HT-29 (cell line): ENCODE results near the genes PLEKHG7 and PLXNC1.

- RAMPAGE, long total RNA = no peak
Observed at GRCh38 chr12:92416539-92416839, 270.8 kb upstream of the BTG1 start.

DNA sequence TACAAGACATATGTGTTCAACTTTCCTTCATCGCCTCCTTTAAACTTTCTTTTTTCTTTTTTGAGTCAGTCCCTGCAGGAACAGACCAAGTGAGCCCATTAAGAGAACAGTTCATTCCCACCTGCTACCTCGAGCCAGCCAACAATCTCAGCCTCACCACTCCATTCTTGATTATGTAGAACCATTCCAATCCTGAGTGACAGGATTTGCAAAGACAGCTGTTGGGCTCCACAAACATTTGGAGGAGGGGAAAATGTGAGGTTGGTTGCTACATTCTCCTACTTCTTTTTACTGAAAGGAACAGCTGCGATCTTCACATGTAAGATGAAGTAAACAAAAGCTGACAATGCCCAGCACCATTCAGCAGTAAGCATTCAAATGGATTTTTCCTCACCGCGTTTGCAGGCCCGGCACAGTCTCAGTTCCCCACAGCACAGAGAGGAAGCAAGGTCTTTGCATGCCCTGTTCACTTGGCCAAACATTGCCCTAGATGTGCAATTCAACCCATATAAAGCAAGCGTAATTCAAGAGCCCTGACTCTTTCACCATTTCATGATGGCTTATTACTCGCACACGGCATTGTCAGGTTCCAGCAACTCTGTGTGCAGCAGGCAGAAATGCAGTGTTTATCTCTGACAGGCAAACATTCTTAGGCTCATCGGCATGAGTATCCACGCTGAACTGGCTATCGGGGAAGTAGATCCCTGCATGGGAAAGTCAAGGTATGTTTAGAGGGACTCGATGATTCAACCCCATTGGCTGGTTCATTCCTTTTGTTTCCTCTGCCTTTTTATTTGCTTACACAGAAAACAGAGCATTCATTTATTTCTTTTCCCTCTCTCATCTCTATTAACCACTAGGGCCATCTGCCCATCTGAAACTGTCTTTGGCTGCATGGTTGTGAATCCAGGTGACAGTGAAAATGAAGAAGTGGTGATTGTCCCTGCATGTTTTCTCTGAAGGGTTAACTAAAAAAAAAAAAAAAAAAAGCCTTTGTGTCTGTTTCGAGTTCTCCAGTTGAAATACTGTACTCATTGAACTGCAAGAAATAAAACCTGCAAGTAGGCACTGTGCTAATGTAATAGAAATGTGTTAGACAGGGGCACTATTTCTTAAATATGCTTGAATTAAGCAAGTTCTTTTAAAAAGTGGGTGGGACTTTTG is 236.1 kb upstream of the PLEKHG7 start:
- RAMPAGE, long total RNA = no peak

DNA sequence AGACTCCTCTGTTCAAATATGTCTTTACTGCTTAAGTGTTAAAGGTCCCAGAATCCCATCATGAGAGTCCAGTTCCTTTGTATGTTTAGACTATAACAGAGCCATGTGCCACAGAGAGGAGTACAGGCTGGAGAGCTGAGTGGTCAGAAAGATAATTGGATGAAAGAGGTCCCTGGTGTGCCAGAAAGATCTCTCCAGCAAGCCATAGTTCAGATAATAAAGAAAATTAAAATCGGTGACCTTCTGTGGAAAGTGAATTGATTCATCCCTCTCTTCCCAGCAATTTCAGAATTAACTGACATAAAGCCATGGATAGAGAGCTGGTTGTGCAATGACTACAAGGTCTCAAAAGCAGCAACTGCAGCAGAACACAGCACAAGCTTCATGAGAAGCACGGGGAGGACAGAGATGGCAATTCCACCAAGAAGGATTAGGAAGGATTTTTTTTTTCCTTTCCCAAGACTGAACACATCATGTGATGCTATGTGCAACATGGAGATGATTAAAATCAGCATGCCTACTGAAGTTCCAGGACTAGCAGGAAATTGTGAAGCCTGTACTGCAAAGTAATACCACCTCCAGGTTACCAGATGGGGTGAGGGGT is 154.9 kb upstream of the PLEKHG7 start:
- RAMPAGE, long total RNA = no peak

DNA sequence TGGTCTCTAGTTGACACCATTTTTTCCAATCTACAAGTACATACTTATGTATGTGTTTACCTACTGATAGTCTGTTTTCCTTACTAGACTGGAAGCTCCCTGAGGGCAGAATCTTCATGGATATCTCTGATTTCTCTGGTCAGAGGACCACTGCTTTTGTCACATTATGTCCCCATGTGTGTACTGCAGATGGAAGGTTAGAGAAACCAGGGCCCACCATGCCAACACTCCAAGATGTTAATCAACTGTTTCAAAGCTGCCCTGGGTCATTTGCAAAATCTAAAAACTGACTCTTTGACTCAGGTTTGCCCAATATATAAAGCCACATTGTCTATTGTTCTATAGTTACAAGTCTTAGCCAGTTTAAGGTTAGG is 100.6 kb upstream of the PLEKHG7 start:
- RAMPAGE, long total RNA = no peak

GRCh38 chr12:92702535-92703475 is at the start of gene PLEKHG7:
Gene PLEKHG7 (plus strand): TSS chr12:92702989.
- RAMPAGE, long total RNA = no peak

- RAMPAGE, long total RNA = no peak
Observed at GRCh38 chr12:92817951-92818730, 111.0 kb downstream of the EEA1 start.

- RAMPAGE, long total RNA = no peak
Observed at GRCh38 chr12:92929402-92930132, 472 bp upstream of the EEA1 start.

- RAMPAGE, long total RNA = no peak
Observed at GRCh38 chr12:93166771-93167333, 210.9 kb upstream of the NUDT4 start.

DNA sequence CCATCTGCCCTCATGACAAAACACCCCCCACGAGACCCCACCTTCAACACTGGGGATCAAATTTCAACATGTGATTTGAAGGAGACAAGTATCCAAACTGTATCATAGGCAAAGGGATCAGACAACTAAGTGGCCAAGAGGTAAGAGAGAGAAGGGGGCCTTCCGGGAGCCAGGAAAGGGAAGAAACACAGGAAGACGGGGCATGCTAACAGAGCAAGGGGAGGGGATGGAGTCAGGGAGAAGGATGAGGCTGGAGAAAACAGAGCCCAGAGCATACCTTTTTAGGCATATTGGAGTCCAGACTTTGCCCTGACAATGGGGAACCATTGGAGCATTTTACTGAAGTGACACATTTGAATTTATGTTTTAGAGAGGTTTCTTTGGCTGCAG is 204.4 kb upstream of the NUDT4 start:
- RAMPAGE, long total RNA = no peak

GRCh38 chr12:93378282-93379321 is 877 bp downstream of the NUDT4 start:
- RAMPAGE, long total RNA = no peak

DNA sequence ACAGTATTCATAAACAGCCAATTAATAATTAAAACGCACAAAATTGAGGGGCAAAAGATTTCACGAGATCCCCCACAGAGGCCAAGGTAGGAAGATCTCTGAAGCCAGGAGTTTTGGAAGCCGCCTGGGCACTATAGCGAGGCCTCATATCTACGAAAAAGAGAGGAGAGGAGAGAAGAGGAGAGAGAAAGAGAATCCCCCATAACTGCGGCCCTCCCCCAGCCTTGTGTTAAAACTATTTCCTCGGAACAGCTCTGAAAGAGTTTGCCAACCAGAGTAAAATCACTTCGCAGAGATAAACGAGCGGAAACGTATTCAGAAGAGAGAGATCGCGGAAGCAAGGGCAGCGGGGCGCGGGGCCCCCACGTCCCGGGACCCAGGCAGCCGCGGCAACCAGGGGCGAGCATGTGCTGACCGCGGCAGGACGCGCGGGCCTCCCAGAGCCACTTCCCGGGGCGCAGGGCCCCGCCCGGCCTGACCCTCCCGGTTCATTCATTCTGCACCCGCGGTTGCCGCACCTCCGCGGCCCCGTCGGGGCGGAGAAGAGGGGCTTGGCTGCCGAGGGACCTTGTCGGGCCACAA is 784 bp downstream of the UBE2N start:
- RAMPAGE, long total RNA = no peak

- RAMPAGE, long total RNA = no peak
Observed at GRCh38 chr12:93536454-93537246, 35.8 kb upstream of the SOCS2 start.

GRCh38 chr12:93577111-93577847 is 4.8 kb downstream of the SOCS2 start:
- RAMPAGE, long total RNA = no peak

DNA sequence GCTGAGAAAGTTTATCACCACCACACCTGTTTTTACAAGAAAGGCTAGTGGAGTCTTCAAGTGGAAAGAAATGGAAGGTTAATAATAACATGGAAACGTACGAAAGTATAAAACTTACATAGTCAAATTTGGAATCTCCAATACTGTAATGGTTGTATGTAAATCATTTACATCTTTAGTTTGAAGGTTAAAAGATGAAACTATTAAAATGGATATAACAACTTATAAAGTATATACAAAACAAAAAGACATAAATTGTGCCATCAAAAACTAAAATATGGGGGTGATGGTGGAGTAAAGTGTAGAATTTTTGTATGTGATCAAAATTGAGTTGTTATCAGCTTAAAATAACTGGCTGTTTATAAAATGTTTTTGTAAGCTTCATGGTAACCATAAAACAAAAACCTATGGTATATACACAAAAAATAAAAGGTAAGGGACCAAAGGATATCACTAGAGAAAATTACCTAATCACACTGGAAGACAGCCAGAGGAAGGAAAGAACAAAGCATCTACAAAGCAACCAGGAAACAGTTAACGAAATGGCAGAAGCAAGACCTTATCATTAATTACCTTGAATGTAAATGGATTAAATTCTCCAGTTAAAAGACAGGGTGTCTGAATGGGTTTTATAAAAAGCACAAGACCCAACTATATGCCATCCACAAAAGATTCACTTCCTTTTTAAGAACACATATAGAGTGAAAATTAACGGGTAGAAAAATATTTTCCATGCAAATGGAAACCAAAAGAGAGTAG is 15.7 kb downstream of the CRADD start:
- RAMPAGE, long total RNA = no peak

- RAMPAGE, long total RNA = no peak
Observed at GRCh38 chr12:93777189-93777878, 100.2 kb downstream of the CRADD start.

- RAMPAGE, long total RNA = no peak
Observed at GRCh38 chr12:93784329-93784865, 107.2 kb downstream of the CRADD start.

- RAMPAGE, long total RNA = no peak
Observed at GRCh38 chr12:93943719-93944181, 204.6 kb upstream of the PLXNC1 start.

DNA sequence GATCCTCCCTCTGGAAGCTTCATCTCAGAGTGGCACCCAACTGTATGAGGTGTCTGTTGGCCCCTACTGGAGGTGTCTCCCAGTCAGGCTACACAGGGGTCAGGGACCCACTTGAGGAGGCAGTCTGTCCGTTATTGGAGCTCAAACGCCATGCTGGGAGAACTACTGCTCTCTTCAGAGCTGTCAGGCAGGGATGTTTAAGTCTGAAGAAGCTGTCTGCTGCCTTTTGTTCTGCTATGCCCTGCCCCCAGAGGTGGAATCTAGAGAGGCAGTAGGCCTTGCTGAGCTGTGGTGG is 140.8 kb upstream of the PLXNC1 start:
- RAMPAGE, long total RNA = no peak

- RAMPAGE, long total RNA = no peak
Observed at GRCh38 chr12:94148289-94148996, at the start of gene PLXNC1. Gene PLXNC1 (plus strand): TSS chr12:94148577.

- RAMPAGE, long total RNA = no peak
Observed at GRCh38 chr12:94176024-94176466, 27.7 kb downstream of the PLXNC1 start.